Metastatic Breast Carcinoma in the Brain (tissue), 10 donors: ENCODE results near the gene GMPS.

DNA sequence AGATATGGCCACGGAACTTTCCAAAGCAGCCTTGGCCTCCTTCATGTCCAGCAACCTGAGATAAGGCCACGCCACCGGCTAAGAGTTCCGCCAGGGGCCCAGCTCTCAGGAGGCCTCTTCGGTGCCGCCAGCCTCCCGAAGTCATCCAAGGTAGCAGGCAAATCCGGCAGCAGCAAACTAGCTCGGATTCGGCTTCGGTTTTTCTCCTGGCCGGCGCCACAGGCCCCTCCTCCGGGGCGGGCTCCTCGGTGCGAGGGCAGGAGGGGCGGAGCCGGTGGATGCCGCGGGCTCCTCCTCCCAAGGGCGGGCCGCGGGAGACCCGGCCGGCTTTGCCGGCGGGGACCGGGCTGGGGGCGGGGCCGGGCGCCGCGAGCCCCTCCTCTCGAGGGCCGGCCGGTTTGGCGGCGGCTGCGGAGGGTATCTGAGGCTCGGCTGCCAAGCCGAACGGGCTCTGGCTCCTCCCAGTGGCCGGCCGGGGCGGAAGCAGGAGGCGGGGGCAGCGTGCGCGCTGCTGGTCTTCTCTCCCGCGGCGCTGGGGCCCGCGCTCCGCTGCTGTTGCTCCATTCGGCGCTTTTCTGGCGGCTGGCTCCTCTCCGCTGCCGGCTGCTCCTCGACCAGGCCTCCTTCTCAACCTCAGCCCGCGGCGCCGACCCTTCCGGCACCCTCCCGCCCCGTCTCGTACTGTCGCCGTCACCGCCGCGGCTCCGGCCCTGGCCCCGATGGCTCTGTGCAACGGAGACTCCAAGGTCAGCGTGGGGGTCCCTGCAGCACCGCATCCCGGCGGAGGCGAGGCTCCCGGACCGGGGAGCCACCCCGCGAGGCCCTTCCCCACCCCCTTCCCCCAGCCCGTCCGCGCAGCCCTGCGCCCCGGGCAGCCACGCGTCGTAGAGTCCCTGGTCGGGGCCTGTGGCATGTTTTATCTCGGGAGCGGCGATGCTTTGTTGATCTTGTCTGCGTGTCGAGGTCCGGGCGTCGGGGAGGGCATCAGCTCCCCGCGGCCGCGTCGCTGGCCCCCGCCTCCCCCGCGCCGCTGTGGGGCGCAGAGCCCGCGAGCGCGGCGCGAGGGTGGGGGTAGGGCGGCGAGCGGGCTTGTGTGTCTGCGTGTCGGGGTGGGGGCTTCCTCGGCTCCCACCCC lies at the start of gene GMPS:
Gene GMPS, plus strand, starts transcription at position 499 of the 1,135 bp plus-strand sequence.
- PRO-cap, 10 experiments, result peak in 10 of 10 experiments; most common plus-strand start position 464 of the sequence (in 8); most common minus-strand start position 174 of the sequence (in 10)

DNA sequence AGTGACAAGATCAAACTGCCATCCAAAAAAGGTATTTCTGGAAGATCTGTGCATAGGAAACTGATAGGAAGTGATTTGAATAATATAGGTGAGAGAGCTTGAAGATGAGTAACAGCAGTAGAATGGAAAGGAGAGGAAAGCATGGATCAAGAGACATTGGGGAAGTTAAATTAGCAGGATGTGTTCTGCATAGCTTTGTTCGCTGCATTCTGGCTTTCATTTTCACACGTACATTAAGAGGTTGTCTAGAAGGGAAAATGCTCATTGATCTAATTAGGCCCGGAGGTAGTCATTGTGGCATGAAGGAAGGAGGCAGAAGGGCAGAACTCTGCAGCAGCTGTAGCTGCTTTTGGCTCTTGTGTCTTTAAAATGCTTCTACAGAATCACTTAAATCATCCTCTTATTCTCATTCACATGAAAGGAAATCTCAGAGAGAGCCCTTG lies 40.2 kb downstream of the KCNAB1 start:
- PRO-cap, 10 experiments, result no peak in any of the 10 experiments

DNA sequence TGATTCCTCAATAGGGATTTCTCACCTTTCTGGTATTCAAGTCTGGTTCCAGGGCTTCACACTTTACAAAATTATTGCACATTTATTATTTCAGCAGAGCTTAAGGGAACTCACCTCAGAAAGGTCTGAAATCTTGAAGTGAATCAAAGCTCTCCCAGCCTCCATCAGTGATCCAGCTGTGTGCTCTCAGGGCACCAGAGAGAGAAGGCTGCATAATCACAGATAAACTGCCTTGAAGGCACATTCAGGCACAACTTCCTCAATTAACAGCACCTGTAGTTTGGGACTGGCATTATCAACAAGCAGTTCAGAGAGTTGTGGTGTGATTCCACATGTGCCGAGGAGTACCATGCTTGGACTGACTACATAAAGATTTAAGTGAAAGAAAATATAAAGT lies 59.6 kb upstream of the TIPARP start:
- PRO-cap, 10 experiments, result no peak in any of the 10 experiments

DNA sequence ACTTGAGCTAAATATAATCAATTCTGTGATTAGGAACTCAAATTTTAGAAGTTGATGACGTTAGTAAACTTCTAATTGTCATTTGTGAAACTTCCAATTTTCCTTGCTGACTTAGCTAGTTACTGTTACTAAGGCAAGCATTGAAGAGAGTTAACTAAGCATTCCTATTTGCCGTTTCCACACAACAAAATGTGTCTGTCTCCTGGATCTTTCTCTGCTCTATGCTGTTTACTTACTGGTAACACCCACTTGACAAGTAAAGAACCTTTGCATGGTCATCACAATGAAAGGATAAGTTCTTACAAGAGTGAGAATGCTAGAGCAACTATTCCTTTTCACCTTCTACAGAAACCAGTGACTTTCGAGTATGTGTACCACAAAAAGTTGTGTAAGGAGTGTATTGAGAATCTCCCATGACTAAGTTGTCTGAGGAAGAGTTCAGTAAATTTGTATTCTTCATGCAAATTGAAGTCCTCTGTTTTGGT lies 10.7 kb downstream of the TIPARP start:
- PRO-cap, 10 experiments, result no peak in any of the 10 experiments

DNA sequence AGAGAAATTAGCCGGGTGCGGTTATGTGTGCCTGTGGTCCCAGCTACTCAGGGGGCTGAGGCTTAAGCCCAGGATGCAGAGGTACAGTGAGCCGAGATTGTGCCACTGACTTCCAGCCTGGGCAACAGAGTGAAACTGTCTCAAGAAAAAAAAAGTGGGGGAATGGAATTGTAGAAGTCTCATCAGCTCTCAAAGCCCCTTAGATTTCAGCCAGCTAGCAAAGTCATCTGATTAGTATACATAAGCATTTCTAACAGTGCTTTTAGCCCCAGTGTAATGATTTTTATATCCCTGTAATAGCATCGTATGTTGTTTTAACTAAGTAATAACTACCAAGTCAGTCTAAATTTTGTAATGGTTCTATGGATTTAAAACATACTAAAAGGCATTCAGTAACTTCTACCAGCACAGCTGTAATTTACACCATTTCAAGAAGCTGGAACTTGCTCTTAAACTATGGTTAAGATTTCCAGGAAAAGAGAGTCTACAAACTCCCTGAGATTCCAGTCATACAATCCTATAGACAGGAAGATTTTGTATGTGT lies 33.4 kb downstream of the TIPARP start:
- PRO-cap, 10 experiments, result no peak in any of the 10 experiments

GRCh38 chr3:157045281-157045948 lies 114.5 kb downstream of the CCNL1 start:
- PRO-cap, 10 experiments, result no peak in any of the 10 experiments

DNA sequence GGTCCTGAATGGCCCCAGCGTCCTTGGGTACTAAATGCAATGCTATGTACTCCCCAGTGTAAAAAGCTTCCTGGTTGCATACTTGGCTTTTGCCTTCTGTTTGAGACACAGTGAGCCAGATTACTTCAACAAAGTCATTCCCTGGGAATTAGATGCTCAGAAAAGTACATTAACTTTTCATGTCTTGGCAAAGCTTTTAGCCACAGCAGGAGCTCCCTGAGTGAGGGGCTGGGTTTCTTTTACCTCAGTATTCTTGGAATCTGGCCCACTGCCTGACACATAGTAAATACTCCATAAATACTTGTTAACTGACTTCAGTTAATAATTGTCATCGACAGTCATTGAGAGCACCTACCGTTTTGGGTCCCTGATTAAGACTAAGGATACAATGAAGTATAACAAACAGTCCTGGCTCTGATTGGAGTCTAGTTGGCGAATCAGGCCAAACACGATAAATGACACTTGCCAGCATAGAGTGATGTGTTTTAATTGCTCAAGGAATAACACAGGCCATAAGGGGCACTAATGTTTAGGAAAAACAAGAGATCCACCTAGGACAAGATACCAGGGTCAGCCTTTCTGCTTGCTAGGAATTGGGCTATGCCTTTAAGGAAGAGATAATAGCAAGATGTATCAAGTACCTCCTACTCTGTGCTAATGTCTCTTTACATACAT lies 23.8 kb downstream of the CCNL1 start:
- PRO-cap, 10 experiments, result no peak in any of the 10 experiments

GRCh38 chr3:157381304-157381926 lies 55.2 kb upstream of the PTX3 start:
- PRO-cap, 10 experiments, result no peak in any of the 10 experiments

GRCh38 chr3:157544831-157545039 lies 41.5 kb upstream of the VEPH1 start:
- PRO-cap, 10 experiments, result no peak in any of the 10 experiments

GRCh38 chr3:157819082-157819456 lies 287.2 kb downstream of the SHOX2 start:
- PRO-cap, 10 experiments, result no peak in any of the 10 experiments

GRCh38 chr3:158097364-158098389 lies 8.5 kb downstream of the SHOX2 start:
- PRO-cap, 10 experiments, result peak in 5 of 10 experiments; most common minus-strand start chr3:158098195 (in 3)

GRCh38 chr3:158104917-158105503 lies 1.2 kb downstream of the SHOX2 start:
- PRO-cap, 10 experiments, result no peak in any of the 10 experiments

GRCh38 chr3:159451052-159451471 lies 178.0 kb downstream of the IQCJ-SCHIP1 start:
- PRO-cap, 10 experiments, result no peak in any of the 10 experiments

DNA sequence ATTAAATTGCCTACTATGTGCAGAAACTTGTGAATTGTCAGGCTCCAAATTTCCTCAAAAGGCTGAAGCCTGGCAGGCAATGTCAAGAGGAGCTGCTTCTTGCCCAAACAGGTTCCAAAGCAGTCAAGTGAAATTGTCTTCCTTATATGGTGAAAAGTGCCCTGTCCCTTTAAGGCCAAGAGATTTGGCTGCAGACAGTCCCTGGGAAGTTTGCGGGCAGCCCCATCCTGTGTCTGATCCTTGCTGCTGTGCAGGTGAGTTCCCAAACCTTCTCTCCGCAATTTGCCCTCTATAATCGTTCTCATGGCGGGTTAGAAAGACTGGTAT lies 459.1 kb downstream of the IQCJ-SCHIP1 start:
- PRO-cap, 10 experiments, result peak in 1 of 10 experiments; most common plus-strand start position 232 of the sequence (in 1)

DNA sequence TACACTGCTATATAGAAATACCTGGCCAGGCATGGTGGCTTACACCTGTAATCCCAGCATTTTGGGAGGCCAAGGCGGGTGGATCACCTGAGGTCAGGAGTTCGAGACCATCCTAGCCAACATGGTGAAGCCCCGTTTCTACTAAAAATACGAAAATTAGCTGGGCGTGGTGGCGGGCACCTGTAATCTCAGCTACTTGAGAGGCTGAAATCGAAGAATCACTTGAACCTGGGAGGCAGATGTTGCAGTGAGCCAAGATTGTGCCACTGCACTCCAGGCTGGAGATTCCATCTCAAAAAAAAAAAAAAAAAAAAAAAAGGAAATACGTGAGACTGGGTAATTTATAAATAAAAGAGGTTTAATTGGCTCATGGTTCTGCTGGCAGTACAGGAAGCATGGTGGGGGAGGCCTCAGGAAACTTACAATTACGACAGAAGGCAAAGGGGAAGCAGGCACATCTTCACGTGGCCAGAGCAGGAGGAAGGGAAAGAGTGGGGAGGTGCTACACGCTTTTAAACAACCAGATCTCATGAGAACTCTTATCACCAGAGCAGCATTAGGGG lies 374.9 kb upstream of the C3orf80 start:
- PRO-cap, 10 experiments, result no peak in any of the 10 experiments

DNA sequence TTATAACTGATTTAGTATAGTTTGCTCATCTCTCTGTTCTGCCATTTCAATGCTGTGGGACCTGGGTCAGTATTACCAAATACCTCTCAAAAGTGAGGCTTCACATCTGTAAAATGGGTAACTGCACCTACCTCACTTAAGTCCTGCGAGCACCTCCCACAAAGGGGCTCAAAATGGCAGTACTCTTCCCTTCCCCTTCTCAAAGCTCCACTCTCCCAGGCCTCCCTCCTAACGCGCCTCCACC lies 499 bp downstream of the TRIM59 start:
- PRO-cap, 10 experiments, result no peak in any of the 10 experiments

GRCh38 chr3:160513914-160514423 lies 51.4 kb downstream of the KPNA4 start:
- PRO-cap, 10 experiments, result no peak in any of the 10 experiments

DNA sequence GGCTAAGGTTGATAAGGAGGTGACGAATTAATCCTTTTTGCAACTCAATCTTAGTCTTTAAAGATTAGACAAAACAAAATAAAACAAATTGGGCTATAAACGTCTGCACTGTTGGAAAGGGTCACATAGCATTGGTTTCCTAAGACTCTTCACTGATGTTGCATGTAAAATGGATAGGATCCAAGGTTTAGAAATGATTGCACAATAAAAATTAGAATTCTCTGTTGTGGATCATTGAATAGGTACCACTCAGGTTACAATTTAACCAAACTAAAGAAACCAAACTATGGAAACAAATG lies 34.6 kb upstream of the KPNA4 start:
- PRO-cap, 10 experiments, result no peak in any of the 10 experiments

- PRO-cap, 10 experiments, result peak in 1 of 10 experiments; most common plus-strand start chr3:160757411 (in 1); most common minus-strand start chr3:160757335 (in 1)
Observed at GRCh38 chr3:160757080-160757819, 1.2 kb downstream of the PPM1L start.

DNA sequence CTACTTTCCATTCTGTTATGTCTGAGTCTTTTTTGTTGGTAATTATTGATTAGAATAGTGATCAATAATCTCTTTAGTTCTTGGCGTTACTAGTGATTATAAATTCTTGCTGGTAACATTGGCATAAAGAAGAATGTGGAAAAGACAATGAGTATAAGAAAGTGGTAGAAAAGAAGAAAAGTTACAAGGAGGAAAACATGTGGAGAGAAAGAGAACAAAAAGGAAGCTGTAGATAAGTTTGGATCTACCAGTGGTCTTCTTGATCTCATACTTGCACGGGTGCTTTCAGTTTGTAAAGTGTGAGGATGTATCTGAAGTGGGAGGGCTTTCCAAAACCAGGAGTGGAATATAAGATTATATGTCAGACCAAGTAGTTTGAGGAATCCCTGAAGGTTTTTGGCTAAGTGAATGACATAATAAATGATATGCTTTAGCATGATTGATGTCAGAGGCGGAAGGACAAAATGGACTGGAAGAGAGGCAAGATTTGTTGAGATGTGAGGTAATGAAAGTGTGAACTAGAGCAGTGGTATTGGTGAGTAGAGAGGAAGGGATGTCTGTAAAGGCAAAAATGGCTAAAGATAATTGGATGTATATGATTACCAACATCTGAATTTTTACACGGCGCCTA lies 61.0 kb downstream of the PPM1L start:
- PRO-cap, 10 experiments, result no peak in any of the 10 experiments